Upper lobe of left lung (tissue), 5 donors: Measurements from ENCODE around the genes ETV1 and SNX13.

DNA sequence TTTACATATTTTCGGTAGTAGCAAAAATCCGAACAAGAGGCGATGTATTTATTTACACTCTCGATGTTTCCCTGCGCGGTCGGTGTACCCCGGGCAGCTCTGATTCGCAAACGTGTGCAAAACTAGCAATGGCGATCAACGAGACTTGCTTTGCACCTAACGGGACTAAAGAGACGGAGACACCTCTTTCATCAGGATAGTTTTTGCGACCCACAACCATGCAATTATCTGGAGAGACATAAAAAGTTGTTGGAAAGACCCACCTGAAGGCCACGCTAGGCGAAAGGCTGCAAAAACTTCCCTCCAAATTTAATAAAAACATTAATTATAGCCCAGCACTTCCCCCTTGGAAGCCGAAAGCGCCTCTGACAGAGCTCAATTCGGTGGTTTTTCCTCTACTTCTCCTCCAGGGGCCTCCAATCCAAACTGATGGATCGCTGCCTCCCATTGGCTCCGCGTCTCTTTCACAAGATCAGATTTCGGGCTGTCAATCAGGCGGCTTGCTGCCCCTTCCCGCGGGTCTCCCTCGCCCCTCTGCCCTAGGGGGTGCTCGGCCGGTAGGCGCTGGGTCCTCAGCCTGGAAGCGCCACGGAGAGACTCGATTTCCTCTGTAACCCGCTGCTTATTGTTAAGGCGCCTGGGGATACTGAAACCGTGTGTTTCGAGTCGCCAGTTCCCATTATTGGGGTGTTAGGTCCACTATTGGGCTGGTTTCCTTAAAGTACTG lies at the start of gene ETV1:
ETV1 (minus strand) TSS at position 367 of the 727 bp plus-strand sequence.
- PRO-cap, 2 experiments: peak in 1 of 2 experiments; most common plus-strand start position 475 of the sequence (in 1)
- RAMPAGE, long total RNA, 4 experiments: start-site peak on the minus strand in 4 of 4 experiments, centred at positions 89 to 398 of the sequence, 5 to 215 reads per replicate

- PRO-cap, 2 experiments: peak in 1 of 2 experiments; most common plus-strand start chr7:13990730 (in 1); most common minus-strand start chr7:13990498 (in 1)
- RAMPAGE, long total RNA, 4 experiments: no peak in any of the 4 experiments
Measured at GRCh38 chr7:13990261-13991008, 969 bp upstream of the ETV1 start.

- PRO-cap, 2 experiments: no peak in any of the 2 experiments
- RAMPAGE, long total RNA, 4 experiments: no peak in any of the 4 experiments
Measured at GRCh38 chr7:14207333-14207614, 217.8 kb upstream of the ETV1 start.

GRCh38 chr7:14942064-14942550 lies 39.6 kb upstream of the DGKB start:
- PRO-cap, 2 experiments: no peak in any of the 2 experiments
- RAMPAGE, long total RNA, 4 experiments: no peak in any of the 4 experiments

DNA sequence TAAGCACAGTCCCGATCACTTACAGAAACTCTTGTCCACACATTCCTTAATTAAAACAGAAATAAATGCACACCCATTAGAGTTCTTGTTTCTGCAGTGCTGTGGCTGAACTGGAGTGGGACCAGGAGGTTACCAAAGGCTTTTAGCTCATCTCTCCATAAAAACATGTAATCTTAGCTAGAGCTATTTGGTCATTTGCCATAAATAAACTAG lies 97.8 kb downstream of the AGMO start:
- PRO-cap, 2 experiments: no peak in any of the 2 experiments
- RAMPAGE, long total RNA, 4 experiments: no peak in any of the 4 experiments

DNA sequence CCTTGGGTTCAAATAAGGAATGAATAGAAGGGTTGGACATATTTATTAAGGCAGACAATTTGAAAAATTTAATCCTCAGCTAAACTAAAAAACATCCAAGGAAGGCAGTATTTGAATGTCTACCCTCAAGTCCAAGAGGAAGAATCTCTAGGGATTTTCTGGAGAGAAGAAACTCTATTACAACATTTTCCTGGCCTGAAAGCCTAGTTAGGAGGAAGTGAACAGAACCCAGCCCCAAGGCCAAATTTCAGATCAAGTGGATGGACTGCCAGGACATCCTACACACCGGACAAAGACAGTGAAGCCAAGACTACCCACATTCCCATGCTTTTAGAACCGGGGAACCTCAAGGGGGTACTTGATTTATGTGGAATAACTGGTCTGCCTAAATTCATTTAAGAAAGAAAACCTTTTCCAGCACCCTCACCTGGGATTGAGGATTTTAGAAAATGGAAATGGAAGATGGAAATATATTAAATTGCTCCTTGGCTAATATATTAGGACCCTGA lies 108.9 kb upstream of the MEOX2 start:
- PRO-cap, 2 experiments: no peak in any of the 2 experiments
- RAMPAGE, long total RNA, 4 experiments: no peak in any of the 4 experiments

DNA sequence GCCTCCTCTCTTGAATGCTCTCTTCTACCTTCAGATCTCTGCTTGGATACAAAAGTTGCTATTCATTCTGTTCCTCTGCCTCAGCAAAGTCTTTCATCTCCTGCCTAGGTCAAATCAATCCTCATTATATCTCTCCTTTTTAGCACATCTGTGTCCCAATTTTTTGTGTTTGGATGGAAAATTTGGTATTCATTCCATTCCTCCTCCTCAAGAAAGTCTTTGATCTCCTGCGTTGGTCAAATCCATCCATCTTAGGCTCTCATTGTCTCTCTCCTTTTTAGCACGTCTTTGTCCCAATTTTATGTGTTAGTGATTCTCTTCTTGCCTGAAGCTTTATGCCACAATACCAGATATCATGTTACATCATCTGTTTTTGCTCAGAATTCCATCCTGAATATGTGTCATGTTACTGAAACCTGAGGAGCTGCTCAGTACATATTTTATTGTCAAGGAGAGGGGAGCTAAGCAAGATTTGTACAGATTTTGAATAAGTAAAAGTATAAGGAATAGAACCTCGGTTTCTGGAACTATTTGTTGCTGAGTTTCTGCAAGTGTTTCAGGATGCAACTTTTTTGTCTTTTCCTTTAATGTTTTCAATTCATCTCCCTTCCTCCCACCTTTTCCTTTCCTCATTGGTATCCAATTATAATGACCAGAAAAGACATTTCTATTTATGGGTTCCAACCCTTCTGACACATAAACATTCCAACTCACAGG lies 292.0 kb downstream of the CRPPA start:
- PRO-cap, 2 experiments: no peak in any of the 2 experiments
- RAMPAGE, long total RNA, 4 experiments: no peak in any of the 4 experiments

DNA sequence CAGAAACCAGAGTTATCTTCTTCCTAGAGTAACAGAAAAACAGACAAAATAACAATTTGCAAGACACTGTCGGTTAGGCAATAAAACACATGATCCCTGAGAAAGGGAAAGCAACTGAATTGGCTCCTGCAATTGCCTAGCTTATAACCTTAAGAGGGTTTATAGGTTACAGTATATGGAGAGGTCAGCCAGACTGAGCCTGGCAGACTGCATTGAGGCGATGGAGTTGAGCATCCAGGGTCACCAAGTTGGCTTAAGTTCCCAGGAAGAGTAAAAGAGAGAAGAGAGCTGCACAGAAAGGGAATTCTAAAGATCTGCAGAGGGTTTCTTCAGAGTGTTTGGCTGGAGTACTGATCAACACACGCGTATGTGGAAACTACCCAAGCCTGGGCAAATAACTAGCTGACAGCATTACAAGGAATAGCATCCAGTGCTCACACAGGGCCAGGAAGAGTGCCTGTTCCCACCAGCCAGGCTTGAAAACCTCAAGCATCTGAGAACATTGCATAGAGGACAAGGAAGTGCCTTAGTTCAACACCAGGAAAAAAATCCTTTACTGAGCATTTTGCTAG lies 11.2 kb downstream of the ANKMY2 start:
- PRO-cap, 2 experiments: no peak in any of the 2 experiments
- RAMPAGE, long total RNA, 4 experiments: no peak in any of the 4 experiments

- PRO-cap, 2 experiments: peak in 1 of 2 experiments; most common minus-strand start chr7:16648694 (in 1)
- RAMPAGE, long total RNA, 4 experiments: no peak in any of the 4 experiments
Measured at GRCh38 chr7:16648409-16648945, 2.5 kb downstream of the BZW2 start.

- PRO-cap, 2 experiments: no peak in any of the 2 experiments
- RAMPAGE, long total RNA, 4 experiments: no peak in any of the 4 experiments
Measured at GRCh38 chr7:16704221-16705173, 49.1 kb upstream of the TSPAN13 start.

DNA sequence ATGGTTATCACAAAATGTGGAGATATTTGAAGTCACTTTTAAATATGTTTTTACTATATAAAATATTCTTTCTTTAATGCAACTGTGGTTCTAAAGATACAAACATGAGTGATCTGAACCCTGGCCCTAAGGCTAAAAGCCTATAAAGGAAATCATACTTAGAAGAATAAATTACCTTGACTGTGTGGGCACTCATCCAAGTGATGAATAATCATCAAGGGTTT lies 3.9 kb downstream of the AGR2 start:
- PRO-cap, 2 experiments: no peak in any of the 2 experiments
- RAMPAGE, long total RNA, 4 experiments: no peak in any of the 4 experiments

DNA sequence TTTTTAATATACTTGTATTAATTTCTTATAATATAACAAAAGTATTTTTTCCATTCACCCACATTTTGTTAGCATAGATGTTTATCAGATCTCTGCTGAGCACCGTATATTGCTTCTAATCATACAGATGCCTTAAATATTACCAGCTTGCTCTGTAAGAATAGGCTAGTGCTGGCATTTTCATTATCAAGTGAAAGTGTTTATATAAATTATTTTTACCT lies 2.5 kb downstream of the AHR start:
- PRO-cap, 2 experiments: no peak in any of the 2 experiments
- RAMPAGE, long total RNA, 4 experiments: no peak in any of the 4 experiments

GRCh38 chr7:17307473-17307886 lies 9.0 kb downstream of the AHR start:
- PRO-cap, 2 experiments: no peak in any of the 2 experiments
- RAMPAGE, long total RNA, 4 experiments: no peak in any of the 4 experiments

- PRO-cap, 2 experiments: peak in 1 of 2 experiments; most common plus-strand start chr7:17345232 (in 1)
- RAMPAGE, long total RNA, 4 experiments: no peak in any of the 4 experiments
Measured at GRCh38 chr7:17344979-17345593, 46.6 kb downstream of the AHR start.

GRCh38 chr7:17362430-17362888 lies 64.0 kb downstream of the AHR start:
- PRO-cap, 2 experiments: no peak in any of the 2 experiments
- RAMPAGE, long total RNA, 4 experiments: no peak in any of the 4 experiments

DNA sequence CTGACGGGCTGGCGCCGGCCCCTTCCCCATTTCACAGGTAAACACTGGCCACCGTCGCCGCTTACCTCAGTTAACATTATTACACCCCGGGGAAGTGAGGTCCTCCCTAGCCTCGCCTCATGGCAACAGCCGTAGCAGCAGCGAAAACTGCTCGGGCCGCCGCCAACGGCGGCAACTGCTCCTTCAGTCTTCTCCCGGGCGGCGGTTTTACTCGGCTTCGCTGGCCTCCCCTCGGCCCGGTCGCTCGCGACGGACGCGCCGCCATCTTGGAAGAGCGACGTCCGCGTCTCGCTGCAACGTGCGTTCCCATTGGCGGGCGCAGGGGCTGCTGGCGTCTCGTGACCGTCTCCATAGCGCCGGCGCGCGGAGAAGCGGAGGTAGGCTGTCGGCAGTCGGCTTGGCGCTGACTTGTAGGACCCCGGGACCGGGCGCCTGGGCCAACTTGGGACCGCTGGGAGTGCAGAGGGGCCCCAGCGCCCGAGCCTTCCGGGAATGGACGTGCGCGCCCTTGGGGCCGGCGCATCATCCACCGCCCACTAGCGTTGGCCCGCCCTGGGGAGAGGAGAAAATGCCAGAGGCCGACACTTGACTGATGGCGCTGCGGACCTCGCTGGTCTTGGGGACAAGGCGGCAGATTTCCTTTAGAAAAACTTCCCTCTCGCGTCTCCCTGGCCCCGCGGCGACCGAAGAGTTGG lies at the start of gene SNX13:
SNX13 (minus strand) TSS at position 276 of the 695 bp plus-strand sequence.
- PRO-cap, 2 experiments: peak in 2 of 2 experiments; most common plus-strand start position 351 of the sequence (in 1); most common minus-strand start position 241 of the sequence (in 1)
- RAMPAGE, long total RNA, 4 experiments: start-site peak on the plus strand in 2 of 4 experiments, centred at positions 364 to 365 of the sequence, 7 to 12 reads per replicate; start-site peak on the minus strand in 3 of 4 experiments, centred at positions 251 to 267 of the sequence, 67 to 225 reads per replicate

DNA sequence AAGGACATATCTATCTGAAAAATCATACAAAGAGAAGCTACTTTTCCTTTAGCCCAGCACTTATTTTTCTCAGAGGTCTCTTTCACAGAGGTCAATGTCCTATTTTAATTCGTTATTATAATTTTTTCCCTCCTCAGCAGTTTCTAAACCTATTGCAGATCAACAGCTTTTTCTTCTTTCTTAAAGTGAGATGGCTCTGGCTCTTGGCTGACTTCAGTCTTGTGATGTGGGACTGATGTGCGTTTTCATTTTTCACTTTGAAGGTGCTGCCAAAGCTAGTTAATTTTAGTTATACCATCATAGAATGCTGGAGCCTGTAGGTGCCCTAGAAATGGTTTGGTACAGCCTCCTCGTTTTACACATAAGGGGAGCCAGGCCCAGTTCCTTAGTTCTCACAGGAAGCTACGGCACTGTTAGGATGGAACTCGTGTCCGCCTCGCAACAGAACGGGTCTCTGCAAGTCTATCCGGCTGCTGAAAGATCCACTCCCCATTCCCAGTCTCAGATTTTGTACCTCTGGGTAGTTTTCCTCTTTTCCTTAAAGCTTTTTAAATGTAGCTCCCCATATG lies 173.1 kb upstream of the PRPS1L1 start:
- PRO-cap, 2 experiments: no peak in any of the 2 experiments
- RAMPAGE, long total RNA, 4 experiments: no peak in any of the 4 experiments

GRCh38 chr7:18342119-18342318 lies 153.5 kb upstream of the HDAC9 start:
- PRO-cap, 2 experiments: no peak in any of the 2 experiments
- RAMPAGE, long total RNA, 4 experiments: no peak in any of the 4 experiments

DNA sequence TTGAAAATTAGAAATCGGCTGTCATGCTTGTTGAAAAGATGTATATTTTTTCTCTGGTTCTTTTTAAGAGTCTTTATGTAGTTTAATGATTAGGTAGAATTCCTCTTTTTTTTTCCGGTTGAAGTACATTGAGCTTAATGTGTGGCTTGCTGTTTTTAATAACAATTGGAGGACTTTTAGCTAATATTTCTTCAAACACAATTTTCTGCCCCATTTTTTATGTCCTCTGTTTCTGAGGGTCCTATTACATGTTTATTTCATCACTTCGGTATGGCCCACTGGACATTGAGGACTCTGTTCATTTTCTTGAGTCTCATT lies 304.9 kb downstream of the TWIST1 start:
- PRO-cap, 2 experiments: no peak in any of the 2 experiments
- RAMPAGE, long total RNA, 4 experiments: no peak in any of the 4 experiments

- PRO-cap, 2 experiments: no peak in any of the 2 experiments
- RAMPAGE, long total RNA, 4 experiments: no peak in any of the 4 experiments
Measured at GRCh38 chr7:19115630-19116131, 1.8 kb downstream of the TWIST1 start.